Neural cell (in vitro differentiated cells): ENCODE measurements around the gene SESN2.

DNA sequence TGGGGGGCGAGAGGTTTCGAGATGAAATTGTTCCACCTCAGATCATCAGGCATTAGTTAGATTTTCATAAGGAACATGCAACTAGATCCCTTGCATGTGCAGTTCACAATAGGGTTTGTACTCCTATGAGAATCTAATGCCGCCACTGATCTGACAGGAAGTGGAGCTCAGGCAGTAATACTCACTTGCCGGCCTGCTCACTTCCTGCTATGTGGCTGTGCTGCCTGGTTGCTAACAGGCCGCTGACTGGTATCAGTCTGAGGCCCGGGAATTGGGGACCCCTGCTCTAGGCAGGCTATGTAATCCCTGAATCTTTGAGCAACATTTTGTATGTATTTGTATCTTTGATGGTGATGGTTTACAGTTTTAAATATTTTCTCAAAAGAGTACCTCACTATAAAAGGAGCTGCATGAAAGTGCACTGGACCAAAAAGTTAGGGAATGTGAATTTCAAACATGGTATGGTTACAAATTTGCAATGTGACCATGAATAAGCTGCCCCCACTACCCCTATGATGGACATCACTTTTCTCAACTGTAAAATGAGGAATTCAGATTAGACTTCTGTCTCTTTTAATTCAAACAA, 32.6 kb downstream of the XKR8 start:
- RAMPAGE, long total RNA: no peak

GRCh38 chr1:28147061-28147945, 29.2 kb downstream of the PTAFR start:
- RAMPAGE, long total RNA: no peak

DNA sequence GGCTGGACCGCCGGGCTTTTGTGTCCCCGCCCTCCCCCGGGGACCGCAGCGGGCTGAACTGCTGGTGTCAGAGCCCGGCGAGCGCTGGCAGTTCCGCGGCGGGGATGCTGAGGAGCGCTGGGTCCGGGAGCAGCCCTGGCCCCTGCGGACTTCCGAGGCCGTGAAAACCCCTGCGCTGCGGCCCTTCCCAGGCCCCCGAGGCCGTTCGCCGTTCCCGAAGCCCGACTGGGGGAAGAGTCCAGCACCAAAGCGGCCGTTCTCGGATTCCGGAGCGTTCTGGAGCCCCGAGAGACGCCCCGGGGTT, at the start of gene SESN2:
Gene SESN2, plus strand, starts transcription at position 84 of the 304 bp plus-strand sequence.
- RAMPAGE, long total RNA: no peak

GRCh38 chr1:28281352-28282165, 22.2 kb downstream of the SESN2 start:
- RAMPAGE, long total RNA: no peak

DNA sequence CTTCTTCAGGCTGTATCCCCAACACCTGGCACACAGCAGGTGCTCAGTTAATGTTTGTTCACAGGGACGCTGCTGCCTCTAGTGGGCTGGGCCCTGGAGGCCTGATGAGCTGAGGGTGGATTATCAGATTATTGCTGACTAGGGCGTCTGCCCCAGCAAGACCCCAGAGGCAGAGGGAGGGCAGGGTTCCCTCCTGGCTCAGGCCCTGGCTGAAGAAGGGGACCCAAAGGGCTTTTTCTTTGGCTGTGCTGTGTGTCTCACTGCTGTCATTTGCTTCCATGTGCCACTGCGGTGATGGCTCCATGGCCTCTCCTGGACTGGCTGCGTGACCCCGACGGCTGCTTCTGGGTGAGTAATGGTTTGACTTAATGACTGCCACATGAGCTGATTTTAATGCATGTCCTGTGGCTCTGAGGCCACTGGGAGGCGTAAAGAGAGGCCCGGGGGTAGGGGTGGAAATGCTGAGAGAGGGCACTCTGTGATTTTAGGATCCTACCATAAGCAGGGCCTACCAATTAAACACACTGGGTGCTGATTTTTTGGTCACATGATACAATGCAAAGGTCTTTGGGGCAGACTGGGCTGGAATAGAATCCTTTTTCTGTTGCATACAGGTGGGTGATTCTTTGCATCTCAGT, 20.8 kb upstream of the EPB41 start:
- RAMPAGE, long total RNA: no peak

- RAMPAGE, long total RNA: no peak
Observed at GRCh38 chr1:28930324-28930539, 15.9 kb downstream of the EPB41 start.

GRCh38 chr1:29120939-29121740, 2.6 kb downstream of the TMEM200B start:
- RAMPAGE, long total RNA: no peak

DNA sequence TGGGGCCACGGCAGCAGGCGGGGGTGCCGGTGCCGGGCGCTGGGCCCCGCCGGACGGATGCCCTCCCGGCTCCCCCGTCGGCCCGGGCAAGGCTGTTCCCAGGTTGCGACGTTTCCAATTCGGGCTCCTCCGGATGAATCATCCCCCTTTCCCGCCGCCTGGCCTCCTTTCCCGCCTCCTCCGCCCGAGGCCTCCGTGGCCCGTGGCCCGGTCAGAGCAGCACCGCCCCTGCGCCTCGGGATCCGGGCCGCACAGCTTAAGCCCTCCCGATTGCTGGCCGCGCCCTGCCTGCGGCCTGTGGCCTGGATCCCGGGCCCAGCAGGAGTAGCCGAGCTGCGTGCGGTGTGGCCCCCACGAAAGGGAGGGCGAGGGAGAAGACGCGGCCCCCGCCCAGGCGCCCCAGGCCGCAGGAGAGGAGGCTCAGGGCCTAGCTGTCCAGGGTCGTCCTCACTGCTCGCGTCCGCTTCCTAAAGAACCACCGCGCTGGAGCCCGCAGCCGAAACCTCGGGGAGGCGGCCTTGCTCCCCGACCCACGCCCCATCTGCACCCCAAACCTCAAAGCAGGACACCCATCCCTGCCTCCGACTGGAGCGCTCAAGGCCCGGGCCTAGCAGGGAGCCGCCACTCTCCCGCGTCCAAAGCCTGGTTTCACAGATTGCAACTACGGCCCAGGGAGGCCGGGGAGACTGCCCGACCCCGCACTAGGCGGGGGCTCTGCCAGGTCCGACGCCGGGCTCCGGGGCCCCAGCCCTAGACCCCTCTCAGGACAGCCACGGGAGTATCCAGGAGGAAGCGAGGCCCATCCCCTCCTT, 901 bp downstream of the TMEM200B start:
- RAMPAGE, long total RNA: no peak

GRCh38 chr1:29149728-29150514, 26.2 kb upstream of the TMEM200B start:
- RAMPAGE, long total RNA: no peak

DNA sequence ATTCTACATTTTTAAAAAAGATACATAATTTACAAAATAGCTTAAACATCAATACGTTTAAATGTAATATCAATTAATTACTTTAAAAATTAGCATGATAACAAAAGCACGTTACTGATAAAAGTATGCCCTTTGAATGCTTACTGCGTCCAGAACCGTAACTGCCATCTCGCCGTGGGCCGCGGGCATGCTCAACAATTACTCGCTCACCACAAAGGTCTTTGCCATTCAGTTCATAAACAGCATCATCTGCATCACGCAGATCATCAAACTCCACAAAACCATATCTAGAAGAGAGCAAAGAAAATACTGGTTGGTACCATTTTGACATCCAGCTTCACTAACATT, 21.5 kb downstream of the SRSF4 start:
- RAMPAGE, long total RNA: no peak

DNA sequence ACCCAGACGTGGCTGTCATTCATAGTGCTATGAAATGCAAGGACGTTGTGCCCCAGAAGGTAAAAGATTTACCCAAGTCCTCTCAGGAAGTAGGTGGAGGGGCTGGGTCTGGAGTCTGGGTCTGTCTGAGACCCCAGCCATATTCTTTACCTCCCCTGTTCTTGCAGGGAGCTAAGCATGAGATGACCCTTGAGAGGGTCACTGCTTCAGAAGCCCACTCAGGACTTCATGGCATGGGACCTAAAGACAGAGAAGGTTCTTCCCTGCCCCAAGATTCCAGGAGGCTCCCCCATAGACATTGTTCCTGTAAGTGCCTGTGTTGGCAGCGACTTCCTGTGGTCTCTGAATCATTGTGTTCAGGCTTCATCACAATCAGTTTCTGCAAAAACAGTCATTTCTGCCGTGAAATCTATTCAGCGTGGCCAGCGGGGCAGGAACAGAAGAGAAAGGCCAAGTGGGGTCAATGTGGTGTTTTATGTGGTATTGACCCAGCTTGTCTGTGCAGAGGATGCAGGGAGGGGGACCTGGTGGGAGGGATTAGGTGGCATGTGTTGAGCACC, 475.5 kb downstream of the PTPRU start:
- RAMPAGE, long total RNA: no peak

DNA sequence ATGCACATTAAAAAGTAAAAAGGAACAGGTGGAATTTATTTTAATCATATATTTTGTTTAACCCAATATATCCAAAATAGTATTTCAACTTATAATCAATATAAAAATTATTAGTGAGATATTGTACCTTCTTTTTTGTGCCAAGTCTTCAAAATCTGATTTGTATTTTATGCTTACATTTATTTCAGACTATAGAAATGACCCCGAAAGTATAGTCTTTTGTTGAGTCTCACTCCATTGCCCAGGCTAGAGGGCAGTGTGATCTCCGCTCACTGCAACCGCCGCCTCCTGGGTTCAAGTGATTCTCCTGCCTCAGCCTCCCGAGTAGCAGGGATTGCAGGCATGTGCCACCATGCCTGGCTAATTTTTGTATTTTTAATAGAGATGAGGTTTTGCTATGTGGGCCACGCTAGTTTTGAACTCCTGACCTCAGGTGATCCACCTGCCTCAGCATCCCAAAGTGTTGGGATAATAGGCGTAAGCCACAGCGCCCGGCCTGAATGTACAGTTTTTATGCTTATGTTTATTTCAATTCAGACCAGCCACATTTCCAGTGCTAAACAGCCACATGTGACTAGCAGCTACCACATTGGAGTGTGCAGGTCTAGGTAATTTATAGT, 674.6 kb downstream of the PTPRU start:
- RAMPAGE, long total RNA: no peak

DNA sequence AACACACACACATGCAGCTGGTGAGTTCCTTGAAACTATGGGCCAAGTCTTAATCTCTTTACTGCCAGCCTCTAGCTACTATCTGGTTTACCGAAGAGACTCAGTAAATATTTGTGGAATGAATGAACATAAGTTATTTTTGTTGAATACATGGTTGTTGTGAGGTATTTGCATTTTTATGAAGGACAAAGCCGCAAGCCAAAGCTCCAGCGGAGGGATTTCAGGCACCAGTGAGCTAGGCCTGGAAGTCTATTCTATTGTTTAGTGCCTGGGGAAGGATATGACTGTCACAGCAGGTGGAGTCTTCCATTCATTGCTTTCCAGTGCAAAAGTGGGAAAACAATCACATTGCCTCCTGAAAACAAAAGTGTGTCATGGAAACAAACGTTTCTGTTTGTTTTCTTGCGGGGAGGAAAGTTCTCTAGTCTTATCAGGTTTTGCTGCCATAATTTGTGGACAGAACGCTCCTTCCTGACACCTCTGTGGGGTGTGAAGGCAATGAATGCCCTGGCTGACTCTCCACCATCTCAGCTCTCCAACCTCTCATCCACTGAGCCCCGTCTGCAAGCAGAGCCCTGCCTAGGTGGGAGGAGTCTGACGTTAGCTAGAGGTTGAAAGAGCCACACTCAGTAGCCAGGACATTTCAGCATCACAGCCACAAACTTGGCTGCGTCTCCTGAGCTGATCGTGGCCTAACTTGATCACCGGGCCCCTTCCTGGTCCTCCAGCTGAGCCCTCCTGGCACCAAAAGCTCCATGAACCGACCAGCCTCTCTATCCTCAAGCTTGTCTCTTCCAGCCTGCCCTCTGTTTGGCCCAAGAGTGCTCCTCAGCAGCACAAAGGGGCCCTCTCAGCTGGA, 739.1 kb downstream of the MATN1 start:
- RAMPAGE, long total RNA: no peak

GRCh38 chr1:30438276-30438614, 285.1 kb downstream of the MATN1 start:
- RAMPAGE, long total RNA: no peak

DNA sequence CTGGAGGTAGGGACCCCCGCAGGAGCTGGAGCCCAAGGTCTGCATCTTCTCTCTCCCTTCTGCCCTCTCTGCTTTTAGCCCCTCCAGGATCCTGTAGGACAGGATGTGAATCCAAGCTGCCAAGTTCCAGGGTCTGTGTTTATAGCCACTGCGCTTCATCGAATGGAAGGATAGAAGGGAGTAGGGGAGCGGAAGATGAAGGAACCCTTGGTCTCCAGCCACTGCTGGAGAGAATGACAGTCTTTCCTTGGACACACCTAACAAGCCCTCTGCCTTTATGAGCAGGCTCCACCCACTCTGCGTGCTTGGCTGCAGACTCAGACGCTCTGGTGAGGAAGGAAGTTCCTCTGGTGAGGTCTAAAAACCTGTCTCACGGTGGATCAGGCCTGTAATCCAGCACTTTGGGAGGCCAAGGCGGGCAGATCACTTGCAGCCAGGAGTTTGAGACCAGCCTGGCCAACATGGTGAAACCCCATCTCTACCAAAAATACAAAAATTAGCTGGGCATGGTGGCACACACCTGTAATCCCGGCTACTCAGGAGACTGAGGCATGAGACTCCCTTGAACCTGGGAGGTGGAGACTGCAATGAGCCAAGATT, 55.4 kb downstream of the MATN1 start:
- RAMPAGE, long total RNA: no peak

GRCh38 chr1:30704253-30704662, 19.1 kb downstream of the MATN1 start:
- RAMPAGE, long total RNA: no peak

DNA sequence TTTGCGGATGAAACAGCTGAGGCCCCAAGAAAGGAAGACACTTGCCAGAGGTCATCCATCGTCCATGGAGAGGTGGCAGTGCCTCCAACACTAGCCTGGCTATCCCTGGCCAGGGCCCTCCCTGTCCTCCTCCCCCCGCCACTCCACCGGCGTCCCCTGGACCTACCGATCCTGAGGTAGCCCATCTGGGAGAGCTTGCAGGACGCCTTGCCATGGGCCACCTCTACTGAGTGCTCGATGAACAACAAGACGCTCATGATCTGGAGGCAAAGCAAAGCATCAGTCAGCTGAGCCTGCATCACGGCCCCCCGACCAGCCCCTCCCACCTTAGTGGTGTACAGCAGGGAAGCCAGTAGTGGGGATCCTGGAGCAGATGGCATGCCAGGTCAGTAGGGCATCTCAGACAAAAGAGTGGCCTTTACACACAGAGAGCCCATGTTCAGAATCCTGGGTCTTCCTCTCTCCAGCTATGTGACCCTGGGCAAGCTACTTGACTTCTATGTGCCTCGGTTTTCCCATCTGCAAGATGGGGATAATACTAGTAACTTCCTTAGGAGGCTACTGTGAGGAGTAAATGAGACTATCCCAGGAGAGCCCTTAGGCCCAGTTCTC, 15.2 kb downstream of the LAPTM5 start:
- RAMPAGE, long total RNA: no peak

DNA sequence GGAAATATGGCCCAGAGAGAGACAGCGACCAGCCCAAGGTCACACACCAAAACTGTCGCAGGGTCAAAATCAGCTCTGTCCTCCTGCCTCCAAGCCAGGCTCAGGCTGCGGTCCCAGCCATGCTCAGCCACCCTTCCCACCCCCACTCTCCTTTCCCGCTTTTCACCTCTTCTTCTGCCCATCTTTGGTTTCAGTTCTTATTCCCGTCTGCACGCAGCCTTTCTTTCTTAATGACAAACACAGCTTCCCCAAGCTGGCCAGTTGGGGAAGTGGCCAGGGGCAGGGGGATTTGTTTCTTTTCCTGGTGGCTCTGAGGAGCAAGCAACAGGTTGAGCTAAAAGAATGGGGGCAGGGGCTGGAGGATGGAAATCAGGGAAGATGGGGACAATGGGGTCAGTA, 10.2 kb downstream of the LAPTM5 start:
- RAMPAGE, long total RNA: no peak

DNA sequence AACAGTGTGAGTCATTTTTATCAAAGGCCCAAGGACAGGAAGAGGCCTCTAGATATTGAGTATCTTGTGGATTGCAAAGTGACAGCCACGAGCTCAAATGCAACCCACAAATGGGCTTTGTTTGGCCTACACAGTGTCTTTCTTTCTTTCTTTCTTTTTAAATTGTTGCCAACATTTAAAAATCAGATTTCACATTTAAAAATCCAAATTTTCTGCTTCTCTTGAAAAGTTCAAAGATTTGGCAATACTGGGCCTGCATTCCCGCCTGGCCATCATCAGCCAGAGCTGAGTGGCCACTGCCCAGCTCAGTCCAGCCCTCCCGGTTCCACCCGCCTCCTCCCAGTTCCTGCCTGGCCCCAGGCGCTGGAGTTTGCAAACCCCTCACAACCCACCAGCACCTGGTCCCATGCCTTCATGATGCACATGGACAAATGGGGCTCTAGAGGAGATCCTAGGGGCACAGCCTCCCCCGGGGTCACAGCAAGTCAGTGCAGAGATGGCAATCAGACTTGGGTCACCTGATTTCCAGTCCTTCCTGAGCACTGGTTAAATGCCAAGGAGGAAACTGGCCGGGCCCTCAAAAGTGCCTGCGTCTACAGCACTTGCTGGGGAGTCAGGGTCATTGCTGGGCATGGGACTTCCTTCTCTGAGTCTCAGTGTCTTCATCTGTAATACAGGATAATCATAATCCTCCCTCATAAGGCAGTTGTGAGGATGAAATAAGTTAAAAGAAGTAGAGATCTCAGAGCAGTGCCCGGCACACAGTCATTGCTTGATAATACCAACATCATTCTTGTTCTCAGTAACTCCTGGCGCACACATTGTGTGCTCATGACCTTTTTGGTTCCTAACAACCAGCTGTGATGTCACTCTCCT, 41.0 kb upstream of the LAPTM5 start:
- RAMPAGE, long total RNA: no peak

DNA sequence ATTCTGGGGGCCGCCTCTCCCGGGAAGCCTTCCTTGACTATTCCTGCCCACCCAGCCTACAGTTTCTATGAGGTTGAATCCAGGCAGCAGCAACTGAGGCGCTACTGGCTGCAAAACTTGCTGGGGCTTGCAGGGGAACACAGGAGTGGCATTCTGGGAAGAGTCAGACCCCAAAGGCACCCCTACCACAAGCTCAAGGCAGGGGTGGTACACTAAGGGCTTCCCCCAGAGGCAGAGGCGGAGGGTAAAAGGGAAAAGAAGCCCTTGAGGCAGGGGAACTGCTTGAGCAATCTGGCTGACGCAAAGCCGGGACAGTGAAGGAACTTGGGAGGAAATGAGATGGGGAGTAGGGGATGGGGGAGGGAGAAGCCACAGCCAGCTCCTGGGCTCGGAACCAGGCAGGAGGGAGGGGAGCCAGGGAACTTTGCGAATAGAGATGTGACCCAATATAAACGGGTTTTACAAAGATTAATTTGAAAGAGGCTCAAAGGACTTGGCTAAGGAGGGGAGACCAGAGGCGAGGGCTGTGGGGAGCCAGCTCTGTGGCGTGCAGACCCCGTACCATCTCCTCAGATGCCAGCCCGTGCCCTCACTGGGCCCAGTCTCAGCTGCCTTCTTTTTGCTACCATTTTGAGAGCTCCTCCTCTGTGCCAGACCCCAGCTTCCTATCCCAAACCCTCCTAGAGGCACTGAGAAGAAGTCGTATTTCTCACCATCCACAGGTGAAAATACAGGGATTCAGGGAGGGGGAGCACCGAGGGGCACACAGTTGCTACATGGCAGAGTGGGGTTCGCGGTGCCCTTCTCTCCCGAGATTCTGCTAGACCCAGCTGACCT, 31.0 kb downstream of the SDC3 start:
- RAMPAGE, long total RNA: no peak